ENCODE measurements around the genes ARHGDIG and FBXL16.

DNA sequence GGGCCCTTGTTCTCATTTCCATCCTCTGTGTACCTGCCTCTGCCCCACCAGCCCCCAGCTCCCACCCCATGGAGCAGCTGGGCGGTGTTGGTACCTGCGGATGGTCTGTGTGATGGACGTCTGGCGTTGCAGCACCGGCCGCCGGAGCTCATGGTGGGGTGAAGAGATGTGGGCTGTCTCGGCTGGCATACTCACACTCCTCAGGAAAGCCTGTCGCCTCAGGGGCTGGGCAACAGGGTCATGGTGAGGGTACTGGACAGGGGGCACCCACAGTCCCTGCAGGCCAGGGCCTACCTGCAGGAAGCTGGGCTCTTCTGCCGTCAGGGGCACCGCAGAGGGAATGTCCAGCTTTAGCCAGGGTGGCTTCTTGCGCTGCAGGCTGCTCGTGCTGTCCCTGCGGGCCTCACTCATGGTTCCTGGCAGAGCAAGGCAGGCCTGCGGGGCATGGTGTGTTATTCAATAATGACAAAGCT lies 7.8 kb downstream of the RHBDF1 start:
- PRO-cap = no peak
- RAMPAGE, long total RNA, 4 experiments = no peak in any of the 4 experiments

DNA sequence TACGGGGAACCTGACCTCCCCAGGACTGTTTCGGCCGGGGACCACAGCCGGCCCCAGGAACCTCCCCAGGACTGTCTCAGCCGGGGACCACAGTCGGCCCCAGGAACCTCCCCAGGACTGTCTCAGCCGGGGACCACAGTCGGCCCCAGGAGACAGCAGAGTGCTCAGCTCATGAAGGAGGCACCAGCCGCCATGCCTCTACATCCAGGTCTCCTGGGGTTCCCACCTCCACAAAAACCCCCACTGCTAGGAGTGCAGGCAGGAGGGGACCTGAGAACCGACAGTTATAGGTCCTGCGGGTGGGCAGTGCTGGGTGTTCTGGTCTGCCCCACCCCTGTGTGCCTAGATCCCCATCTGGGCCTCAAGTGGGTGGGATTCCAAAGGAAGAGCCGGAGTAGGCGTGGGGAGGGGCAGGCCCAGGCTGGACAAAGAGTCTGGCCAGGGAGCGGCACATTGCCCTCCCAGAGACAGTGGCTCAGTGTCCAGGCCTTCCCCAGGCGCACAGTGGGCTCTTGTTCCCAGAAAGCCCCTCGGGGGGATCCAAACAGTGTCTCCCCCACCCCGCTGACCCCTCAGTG lies 4.4 kb downstream of the RHBDF1 start:
- PRO-cap = no peak
- RAMPAGE, long total RNA, 4 experiments = no peak in any of the 4 experiments

- PRO-cap = no peak
- RAMPAGE, long total RNA, 4 experiments = no peak in any of the 4 experiments
These were observed at the start of gene ARHGDIG for GRCh38 chr16:280230-280913. TSS of gene ARHGDIG (plus strand) at chr16:280591.

DNA sequence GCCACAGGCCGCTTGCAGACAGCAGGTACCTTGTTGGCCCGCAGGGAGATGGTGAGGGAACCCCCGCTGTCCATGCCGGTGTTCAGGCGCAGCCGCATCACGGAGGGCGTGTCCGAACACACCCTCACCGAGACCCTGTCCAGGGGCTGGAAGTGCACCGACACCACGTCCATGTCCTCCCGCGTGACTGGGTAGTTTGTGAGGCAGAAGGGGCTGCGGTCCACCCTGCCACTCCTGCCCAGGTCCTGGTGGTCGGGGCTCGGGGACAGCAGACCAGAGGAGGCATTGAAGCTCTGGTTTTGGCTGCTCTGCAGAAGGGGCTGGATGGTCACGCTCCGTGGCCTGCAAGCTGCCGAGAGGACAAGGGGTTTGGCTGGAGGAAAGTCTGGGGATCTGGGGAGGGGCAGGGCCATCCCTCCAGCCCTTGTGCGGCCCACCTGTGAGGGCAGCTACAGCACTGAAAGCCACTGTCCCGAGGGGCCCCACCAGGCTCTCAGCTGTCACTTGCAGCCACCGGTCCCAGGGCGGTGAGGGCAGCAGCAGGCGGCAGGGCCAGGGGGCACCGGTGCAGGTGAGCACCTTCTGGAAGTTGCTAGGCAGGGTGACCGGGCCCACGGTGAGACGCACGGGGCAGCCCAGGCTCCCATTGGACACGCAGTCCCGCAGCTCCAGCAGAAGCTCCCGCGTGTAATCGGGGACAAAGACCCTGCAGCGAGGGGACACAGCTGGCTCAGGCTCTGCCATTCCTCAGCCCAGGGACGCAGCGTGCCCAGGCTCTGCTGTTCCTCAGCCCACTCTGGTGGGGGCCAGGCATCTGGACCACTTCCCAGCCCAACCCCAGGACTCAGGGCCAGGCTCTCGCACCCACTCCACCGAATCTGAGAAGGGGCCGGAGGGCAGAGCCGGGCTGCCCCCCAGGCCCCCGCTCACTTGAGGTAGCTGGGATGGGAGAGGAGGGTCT lies 5.4 kb downstream of the PGAP6 start:
- PRO-cap = no peak
- RAMPAGE, long total RNA, 4 experiments = no peak in any of the 4 experiments

- PRO-cap = no peak
- RAMPAGE, long total RNA, 4 experiments = no peak in any of the 4 experiments
These were observed 9.9 kb downstream of the DECR2 start for GRCh38 chr16:411172-412309.

GRCh38 chr16:424312-424604 lies 1.2 kb upstream of the RAB11FIP3 start:
- PRO-cap = no peak
- RAMPAGE, long total RNA, 4 experiments = no peak in any of the 4 experiments

DNA sequence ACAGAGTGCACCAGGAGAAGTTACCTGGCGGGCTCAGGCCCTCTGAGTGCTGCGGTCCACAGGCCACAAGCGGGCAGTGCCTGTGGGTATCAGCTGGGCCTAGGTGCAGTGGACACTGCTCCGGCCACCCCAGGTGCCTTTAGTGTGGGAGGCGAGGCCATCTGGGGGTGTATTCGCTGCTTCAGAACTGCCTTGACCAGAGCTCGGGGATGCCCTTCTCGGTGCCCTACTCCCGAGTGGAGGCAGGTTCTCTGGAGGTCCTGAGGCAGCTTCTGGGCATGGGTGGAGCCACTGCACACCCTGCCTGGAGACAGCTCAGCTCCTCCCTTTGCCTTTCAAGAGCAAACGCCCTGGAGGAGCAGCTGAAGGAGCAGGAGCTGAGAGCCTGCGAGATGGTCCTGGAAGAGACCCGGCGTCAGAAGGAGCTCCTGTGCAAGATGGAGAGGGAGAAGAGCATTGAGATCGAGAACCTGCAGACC lies 17.2 kb upstream of the CAPN15 start:
- PRO-cap = no peak
- RAMPAGE, long total RNA, 4 experiments = no peak in any of the 4 experiments

DNA sequence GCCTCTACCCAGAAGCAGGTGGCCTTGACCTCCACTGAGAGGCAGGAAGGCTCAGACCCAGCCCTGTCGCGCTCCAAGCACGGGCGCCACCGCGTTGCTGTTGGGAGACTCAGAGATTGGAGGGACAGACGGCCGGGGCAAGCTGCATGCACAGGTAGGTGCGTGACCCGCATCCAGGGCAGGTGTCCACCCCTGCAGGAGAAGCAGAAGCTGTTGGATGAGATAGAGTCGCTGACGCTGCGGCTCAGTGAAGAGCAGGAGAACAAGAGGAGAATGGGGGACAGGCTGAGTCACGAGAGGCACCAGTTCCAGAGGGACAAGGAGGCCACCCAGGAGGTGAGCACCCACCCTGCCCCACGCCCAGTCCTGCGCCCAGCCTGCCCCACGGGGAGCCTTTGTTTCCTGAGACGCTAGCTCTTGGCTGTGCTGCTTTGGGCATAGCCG lies 7.9 kb upstream of the CAPN15 start:
- PRO-cap = no peak
- RAMPAGE, long total RNA, 4 experiments = no peak in any of the 4 experiments

DNA sequence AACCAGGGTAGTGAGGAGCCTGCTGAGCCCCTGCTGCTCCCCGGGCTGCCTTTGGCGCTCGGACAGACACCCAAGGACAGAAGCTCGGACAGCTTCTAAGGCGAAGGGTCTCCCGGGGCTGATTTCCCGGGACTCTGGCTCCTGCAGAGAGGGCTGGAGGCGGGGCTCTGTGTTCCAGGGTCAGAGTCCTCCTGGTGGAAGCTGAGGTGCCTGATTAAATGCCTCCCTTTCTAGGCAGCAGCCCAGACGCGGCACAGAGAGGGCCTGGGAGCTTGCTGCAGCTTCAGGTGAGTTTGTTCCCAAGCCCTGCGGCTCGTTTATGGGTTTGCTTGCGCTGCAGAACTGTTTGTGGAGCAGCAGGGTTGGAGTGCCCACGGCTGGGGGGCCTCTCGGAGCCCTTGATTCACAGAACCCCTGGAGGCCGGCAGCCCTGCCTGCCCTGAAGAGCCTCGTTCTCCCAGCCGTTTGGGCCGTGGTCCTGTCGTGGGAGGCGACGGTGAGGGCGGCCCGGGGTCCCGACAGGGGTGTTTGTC lies 6.3 kb downstream of the CAPN15 start:
- PRO-cap = no peak
- RAMPAGE, long total RNA, 4 experiments = no peak in any of the 4 experiments

GRCh38 chr16:535264-535921 lies 7.9 kb downstream of the CAPN15 start:
- PRO-cap = no peak
- RAMPAGE, long total RNA, 4 experiments = no peak in any of the 4 experiments

DNA sequence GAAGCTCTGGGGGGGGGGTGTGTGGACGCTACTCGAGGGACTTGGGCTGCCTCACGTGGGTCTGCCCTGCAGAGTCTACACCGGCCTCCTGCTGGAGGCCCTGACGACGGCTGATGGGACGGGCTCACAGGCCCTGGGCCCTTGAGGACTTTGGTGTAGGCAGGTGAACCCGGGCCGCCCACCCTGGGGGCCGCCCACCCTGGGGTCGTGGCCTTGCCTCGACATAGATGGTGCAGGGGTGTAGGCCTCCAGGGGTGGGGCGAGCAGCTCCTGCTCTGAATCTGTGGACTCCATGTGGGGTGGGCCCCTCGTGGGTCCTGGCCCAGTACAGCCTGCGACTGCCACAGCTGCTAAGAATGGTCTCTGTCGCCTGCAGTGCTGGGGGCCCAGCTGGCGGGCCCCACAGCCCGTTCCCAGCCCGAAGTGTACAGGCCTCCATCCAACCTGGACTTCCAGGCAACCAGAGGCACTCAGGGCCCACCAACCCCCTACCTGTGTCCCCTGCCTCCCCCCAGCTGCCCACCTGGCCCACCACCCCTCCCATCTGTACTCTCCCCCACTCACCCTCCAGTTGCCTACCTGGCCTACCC lies 5.6 kb upstream of the RAB40C start:
- PRO-cap = no peak
- RAMPAGE, long total RNA, 4 experiments = no peak in any of the 4 experiments

DNA sequence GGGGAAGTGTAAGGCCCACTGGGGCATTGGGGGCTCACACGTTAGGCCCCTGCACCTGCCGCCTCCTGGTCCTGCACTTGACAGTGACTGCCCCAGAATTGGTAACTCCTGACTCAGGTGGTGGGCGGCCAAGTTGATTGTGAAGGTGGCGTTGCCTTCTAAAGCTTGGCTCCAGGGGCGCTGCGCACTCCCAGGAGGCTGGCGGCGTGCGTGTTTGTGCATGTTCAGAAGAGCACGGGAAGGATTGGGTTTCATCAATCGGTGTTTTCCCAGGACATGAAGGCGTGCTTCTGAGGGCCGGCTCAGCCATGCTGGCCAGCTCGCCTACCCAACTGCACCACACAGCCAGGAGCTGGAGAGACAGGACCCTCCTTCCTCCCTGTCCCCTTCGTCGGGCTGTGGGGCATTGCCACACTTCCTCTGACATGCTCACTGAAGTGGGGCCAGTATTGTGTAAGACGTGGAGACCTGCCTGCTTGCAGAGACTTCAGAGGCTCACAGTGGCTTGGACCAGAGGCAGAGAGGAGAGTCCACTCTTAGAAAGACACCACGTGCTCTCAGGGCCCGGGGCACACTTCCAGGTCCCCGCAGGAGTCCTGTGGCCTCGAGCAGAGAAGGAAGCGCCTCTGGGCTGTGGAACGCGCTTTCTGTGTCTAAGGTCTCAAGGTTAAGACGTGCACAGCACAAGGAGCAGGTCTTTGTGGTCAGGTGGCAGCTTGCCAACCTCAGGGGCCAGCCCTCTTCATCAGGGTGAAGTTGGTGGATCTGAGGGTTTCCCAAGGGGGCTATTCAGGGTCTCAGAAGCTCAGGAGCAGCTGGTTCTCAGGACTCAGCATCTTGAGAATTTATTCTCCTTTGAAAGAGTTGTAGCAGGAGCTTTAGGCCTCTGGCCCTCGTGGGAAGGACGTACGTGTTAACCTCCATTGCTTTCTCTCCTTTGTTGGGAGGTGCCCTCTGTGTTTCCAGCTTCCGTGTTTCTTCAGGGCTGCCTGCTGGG lies 2.9 kb downstream of the RAB40C start:
- PRO-cap = no peak
- RAMPAGE, long total RNA, 4 experiments = no peak in any of the 4 experiments

DNA sequence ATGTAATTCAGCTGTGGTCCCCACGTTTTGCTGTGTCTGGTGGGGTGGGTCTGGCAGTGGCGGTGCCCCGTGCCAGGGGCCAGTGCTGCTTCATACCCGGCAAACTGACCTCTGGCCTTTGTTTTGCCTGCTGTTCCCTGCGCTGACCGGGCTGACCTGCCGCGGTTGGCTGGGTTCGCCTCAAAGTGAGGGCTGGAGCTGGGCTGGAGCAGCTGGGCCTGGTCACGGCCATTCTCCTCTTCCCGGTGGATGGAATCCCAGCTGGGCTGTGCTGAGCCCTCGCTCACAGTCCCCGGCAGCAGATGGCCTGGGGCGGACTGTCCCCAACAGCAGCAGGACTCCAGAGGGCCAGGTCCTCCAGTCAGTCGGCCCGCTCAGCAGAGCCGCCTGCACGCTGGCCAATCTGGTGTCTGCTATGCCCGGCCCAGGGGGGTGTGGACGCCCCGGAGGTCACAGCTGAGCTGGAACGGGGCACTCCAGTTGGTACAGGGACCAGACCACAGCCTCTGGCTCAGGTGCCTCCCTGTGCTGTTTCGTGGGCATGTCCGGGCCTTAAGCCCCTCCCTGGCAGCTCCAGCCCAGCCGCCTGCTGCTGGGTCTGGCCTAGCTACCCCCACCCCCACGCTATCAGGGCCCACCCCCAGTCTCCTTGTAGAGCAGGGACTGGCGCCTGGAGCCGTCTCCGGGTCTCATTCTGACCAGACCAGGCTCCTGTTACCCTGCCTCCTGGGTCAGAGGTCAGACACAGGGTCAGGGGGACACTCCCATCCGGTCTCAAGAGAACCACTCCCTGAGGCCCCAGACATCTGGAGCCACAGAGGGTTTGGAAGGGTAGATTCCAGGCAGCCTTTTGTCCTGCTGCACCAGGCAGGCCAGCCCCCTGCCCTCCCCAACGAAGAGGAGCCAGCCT lies 1.3 kb upstream of the WFIKKN1 start:
- PRO-cap = no peak
- RAMPAGE, long total RNA, 4 experiments = no peak in any of the 4 experiments

- PRO-cap = no peak
- RAMPAGE, long total RNA, 4 experiments = no peak in any of the 4 experiments
These were observed 343 bp downstream of the METTL26 start for GRCh38 chr16:635840-636083.

DNA sequence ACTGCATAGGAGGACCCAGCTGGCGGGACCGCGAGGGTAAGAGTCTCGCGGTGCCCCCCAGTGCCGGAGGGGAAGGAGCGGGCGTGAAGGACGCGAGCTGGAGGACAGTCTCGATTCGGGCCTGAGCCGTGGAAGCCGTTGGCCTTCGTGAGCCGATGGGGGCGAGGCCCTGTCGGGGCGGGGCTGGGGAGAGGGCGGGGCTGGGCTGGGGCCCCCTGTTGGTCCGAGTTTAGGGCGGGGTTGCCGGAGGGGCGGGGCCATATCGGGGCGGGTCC lies 742 bp upstream of the METTL26 start:
- PRO-cap = no peak
- RAMPAGE, long total RNA, 4 experiments = no peak in any of the 4 experiments

DNA sequence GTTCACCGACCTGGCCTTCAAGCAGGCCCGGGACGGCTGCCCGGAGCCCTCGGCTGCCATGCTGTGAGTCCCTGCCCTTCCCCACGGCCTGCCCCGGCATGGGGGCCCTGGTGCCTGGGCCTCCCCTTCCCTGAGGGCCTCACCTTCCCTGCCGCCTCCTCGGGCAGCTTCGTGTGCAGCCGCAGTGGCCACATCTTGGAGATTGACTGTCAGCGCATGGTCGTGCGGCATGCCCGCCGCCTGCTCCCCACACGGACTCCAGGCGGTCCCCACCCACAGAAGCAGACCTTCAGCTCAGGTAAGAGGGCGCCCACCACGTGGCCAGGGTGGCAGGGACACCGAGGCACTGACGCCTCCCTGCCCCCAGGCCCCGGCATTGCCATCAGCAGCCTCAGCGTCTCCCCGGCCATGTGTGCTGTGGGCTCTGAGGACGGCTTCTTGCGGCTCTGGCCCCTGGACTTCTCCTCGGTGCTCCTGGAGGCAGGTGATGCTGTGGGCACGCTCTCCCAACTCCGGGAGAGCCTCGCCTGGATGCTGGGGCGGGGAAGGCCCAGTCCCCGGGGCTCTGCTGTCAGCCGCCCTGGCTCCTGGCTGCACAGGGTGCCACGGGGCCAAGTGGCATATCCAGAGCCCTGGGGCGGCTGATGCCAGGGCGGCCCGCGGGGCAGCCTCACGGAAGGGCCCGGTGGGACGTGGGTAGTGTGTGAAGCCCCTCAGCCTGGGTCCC lies 6.4 kb downstream of the WDR90 start:
- PRO-cap = no peak
- RAMPAGE, long total RNA, 4 experiments = no peak in any of the 4 experiments

DNA sequence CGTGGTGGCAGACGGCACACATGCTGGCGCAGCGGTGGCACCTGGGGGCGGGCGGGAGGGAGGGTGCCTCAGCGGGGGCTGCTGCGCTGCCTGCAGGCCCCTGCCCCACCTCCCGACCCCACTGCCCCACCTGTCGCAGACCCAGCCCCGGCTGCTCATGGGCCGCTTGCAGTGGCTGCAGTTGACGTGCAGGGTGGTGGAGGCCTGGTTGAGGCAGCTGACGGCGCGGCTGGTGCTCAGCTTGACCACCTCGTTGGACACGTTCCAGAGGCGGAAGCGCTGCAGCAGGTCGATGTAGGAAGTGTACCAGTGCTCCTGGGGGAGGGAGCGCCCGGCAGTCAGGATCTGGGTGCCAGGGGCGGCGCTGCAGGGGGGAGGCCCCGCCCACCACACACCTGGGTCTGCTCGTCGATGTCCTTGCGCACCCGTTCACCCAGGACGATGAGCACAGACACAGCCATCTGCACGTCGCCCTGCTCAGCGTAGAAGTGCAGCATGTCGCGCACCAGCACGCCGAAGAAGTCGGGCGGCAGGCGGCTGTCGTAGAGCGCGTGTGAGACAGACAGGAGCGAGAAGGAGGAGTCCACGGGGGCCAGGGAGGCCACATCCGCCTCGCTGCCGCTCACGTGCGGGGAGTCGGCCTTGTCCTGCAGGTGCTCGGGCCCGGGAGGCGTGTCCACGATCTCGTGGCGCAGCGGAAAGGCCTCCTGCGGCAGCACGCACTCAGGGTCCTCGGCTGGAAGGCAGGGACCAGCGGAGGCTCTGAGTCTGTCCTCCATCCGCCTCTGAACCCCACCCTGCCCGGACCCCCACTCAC lies 936 bp upstream of the JMJD8 start:
- PRO-cap = no peak
- RAMPAGE, long total RNA, 4 experiments = no peak in any of the 4 experiments

- PRO-cap = no peak
- RAMPAGE, long total RNA, 4 experiments = no peak in any of the 4 experiments
These were observed at the start of gene FBXL16 for GRCh38 chr16:705664-706166. TSS of gene FBXL16 (minus strand) at chr16:705801.

DNA sequence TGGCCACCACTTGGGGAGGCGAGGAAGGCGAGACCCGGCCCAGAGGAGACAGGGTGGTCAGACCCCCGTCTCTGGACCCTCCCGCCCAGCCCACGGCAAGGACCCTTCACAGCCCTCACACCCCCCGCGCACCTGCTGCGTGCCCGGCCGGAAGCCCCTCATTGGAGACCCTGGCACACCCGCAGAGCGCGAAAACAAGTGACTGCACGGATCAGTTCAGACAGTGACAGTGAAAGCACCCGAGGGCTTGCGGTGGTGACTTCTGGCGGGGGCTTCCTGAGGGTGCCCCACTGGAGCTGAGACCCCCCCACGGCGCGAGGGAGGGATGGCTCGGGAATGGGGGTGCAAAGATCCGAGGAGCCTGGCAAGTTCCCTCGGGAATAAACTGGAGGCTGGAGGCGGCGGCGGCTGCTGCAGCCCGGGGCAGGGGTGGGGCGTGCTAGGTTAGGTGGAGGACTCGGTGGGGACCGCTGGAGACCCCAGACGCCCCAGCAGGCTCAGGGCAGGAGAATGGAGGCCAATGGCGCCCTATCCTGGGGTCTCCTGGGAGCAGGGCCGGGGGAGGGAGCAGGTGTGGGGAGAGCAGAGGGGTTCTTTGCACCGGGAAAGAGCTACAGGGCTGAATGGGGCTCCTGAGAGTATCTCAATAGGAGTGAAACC lies 740 bp upstream of the FBXL16 start:
- PRO-cap = no peak
- RAMPAGE, long total RNA, 4 experiments = no peak in any of the 4 experiments

DNA sequence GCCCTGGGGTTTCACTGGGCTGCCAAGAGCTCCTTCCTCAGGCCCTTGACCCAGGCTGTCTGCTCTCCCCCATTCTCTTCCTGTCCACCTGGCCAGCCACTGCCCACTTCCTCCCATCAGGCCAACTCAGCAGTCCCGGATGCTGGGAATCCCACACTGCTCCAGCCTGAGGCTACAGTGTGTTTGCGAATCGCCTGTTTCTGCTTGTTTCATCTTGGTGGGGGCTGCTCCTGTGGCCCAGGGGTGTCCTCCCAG lies 865 bp upstream of the METRN start:
- PRO-cap = no peak
- RAMPAGE, long total RNA, 4 experiments = no peak in any of the 4 experiments

Data from omental fat pad (tissue), 4 donors.